Mesangial cell (primary cell): ENCODE measurements around a stretch of chr3.

DNA sequence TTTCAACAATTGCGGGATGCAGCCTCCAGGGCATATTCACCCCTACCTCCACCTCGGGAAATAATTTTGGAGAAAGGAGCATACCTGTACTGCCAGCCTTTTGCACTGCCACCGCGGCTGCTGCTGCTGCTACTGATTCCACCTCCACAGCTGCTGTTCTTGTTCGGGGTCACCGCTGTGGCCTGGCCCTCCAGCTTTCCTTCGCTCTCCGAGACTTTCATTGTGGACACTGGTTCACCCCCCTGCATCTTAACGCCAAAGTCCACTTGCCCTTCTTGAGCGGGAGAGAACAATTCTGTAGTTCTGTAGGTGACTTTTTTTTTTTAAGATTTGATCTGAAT is 774 bp downstream of the OSBPL11 start:
- RAMPAGE, long total RNA: no peak

DNA sequence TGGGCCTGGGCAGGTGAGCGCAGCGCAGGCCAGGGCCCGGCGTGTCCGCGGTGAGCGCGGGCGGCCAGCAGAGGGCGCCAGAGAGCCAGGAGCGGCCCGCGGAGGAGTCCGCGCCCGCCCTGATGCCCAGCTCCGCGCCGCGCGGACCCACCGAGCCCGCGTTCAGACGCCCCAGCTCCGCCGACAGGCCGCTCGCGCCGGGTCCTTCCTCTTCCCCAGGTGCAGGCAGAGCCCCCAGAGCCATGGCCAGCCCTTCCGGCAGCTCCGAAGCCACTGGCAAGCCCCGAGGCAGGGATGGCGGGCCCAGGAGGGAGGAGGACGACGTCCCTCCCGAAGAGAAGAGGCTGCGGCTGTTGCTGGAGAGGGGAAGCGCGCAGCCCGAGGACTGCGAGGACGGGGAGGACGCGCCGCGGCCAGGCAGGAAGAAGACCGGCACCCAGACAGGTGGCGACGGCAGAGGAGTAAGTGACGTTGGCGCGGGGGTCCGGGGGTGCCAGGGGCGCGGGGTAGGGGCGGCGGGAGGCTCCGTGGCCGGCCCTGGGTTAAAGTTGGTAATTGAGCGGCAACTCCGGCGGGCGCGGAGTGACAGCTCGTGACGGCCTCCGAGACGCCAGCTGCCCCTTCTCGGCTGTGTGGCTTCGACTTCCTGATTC is 171.2 kb upstream of the OSBPL11 start:
- RAMPAGE, long total RNA: no peak

GRCh38 chr3:125775752-125776345 is 180.6 kb upstream of the OSBPL11 start:
- RAMPAGE, long total RNA: no peak

GRCh38 chr3:125835935-125836670 is 132.9 kb upstream of the ROPN1B start:
- RAMPAGE, long total RNA: no peak

DNA sequence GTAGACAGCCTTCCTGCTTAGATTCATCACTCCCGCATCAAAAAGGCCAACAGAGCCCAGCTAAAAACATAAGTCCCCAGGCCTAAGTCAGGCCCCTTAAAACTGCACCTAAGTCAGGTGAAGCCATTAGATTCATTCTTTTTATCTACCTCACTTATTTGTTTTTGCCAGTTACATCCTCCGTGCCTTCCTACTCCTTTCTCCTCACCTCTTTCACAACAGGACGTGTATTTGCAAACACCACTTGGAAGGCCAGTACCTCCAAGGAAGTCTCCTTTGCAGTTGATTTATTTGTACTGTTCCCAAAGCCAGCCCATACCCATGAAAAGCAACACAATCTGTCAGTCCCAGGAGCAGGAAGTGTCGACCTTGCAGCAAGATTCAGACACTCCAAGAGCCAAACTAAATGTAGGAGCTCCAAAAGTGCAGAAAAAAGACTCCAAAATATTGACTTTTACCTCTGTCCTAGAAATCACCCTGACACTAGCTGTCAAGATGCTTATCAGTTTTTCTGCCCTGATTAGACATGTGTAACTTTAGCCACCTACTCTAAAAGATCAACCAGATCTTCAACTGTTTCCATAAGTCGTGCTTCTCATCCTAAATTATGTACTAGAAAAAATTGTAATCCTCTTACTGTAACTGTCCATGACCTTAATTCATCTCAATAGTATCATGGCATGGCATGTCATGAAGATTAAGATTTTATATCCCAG is 131.2 kb upstream of the ROPN1B start:
- RAMPAGE, long total RNA: no peak

DNA sequence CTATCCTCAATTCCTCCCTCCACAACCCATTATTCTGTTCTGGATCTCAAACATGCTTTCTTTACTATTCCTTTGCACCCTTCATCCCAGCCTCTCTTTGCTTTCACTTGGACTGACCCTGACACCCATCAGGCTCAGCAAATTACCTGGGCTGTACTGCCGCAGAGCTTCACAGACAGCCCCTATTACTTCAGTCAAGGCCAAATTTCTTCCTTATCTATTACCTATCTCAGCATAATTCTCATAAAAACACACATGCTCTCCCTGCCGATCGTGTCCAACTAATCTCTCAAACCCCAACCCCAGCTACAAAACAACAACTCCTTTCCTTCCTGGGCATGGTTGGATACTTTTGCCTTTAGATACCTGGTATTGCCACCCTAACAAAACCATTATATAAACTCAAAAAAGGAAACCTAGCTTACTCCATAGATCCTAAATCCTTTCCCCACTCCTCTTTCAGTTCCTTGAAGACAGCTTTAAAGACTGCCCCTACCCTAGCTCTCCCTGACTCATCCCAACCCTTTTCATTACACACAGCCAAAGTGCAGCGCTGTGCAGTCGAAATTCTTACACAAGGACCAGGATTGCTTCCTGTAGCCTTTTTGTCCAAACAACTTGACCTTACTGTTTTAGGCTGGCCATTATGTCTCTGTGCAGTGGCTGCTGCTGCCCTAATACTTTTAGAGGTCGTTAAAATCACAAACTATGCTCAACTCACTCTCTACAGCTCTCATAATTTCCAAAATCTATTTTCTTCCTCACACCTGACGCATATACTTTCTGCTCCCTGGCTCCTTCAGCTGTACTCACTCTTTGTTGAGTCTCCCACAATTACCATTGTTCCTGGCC is 102.0 kb upstream of the ROPN1B start:
- RAMPAGE, long total RNA: no peak

DNA sequence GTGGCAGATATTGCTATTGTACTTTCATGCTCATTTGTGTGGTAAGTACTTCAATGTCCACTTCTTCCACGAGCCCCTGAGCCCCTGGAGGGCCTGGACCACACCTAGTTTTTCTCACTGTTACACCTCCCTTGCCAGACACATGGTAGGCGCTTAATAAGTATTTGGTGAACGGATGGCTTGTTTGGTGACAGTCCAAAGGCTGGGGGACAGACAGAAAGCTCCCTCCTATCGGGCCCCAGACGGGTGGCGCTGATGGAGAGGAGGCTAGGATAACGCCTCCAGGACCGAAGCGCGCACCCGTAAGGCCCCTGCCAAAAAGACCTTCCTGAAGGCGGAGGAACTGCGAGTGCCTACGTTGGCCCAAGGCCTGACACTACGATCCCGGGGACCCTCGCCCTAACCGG is 53.8 kb upstream of the ROPN1B start:
- RAMPAGE, long total RNA: no peak

- RAMPAGE, long total RNA: no peak
These were observed 21.5 kb downstream of the ROPN1B start for GRCh38 chr3:125990226-125991174.

- RAMPAGE, long total RNA: no peak
These were observed 228 bp upstream of the KLF15 start for GRCh38 chr3:126357532-126357740.

DNA sequence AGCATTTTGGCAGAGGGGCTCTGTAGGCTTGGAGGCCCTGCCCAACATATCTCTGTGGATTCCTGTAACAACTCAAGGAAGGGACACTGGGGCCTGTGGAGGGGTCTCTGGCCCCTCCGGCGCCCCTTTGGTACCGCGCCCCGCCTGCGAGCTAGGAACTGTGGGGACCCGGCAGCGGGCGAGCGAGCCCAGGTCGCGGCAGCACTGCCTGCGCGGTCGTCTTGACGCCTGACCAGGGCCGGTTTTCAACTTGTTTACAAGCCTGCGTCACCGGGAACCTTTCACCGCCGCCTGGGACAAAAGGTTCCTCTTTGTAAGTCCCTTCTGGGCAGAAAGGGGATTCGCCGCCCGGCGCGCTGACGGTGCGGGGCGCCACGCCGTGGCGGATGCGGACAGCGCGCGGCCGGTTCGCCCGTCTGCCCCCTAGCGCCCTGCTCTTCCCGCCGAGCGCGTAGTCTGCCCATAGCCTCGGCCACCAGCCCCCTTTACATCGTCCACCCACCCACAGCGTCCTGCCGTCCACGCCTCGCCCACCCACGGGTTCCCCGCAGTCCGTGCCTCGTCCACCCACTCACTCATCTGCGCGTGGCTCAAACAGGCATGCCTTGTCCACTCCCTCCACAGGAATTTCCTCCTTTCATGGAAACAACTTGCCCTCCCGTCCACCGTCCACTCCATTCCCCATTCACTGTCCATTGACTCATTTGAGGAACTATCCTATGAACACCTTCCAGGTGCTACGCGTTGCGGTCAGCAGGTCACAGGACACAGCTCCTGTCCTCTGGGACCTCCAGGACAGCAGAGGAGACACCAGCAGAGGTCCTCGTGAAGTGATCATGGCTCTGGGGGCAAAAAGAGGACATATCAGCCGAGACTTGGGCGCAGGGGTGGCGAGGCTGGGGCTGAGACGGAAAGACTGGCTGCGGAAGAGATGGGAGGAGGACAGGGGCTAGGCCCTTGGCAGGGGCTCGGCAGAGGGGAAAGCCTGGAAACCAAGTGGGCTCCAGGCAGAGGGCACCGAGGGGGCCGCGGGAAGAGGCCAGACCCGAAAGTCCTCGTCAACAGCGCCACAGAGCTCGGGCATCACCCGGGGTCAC is 5.3 kb upstream of the CFAP100 start:
- RAMPAGE, long total RNA: no peak

GRCh38 chr3:126413563-126414061 is 18.9 kb downstream of the CFAP100 start:
- RAMPAGE, long total RNA: no peak

DNA sequence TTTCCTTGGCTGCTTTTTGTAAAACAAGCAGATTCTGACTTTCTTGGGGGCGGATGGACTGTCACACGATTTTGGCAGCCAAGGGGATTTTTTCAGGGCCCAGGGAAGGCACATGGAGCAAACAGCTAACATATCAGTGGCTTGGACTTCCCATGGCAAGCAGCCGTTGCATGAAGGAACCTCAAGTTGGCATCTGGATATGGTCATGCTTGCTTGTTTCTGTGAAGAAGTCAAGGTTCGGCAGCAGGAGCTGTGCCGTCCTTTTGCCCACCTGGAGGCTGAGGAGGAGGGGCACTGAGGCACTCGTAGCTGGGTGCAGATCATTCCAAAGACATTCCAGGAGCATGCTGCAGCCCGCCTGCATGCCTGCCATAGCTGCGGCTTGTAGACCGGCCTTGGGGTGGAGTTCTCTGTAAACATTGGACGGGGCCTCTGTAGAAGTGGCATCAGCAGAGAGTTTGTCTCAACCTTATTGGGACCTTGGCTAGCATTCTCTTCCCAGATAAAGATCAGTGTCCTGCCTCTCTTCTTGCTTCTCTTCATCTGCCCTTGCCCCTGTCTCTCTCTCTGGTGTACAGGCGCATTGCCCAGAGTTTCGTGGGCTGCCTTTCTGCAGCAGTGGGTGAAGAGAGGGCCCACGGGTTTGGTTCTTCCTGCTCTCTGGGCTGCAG is 49.2 kb downstream of the CHCHD6 start:
- RAMPAGE, long total RNA: no peak

- RAMPAGE, long total RNA: no peak
These were observed 74.2 kb upstream of the PLXNA1 start for GRCh38 chr3:126908540-126909289.

DNA sequence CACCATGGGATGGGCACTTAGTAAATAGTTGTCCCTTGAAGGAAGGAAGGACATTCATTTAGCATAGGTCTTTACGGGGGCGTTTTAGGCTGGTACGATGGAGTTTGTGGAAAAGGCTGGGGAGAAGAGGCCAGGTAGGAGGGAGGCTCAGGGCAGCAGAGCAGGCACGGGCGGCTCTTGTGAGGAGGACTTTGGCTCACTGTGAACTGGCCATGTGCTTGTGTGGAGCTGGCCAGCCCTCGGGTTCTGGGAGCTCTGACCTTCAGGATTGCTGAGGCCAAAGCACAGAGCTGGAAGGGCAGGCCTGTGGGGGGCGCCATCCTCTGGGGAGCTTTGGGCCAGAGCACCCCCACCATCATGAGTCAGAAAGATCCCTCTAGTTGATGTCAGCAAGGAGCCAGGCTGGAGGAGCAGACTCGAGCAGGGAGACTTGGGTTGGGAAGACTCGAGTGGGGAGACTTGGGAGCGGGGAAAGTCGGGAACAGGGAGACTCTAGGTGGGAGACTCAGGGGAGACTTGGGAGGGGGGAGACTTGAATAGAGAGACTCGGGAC is 37.8 kb upstream of the PLXNA1 start:
- RAMPAGE, long total RNA: no peak

GRCh38 chr3:126947426-126947915 is 35.4 kb upstream of the PLXNA1 start:
- RAMPAGE, long total RNA: no peak

DNA sequence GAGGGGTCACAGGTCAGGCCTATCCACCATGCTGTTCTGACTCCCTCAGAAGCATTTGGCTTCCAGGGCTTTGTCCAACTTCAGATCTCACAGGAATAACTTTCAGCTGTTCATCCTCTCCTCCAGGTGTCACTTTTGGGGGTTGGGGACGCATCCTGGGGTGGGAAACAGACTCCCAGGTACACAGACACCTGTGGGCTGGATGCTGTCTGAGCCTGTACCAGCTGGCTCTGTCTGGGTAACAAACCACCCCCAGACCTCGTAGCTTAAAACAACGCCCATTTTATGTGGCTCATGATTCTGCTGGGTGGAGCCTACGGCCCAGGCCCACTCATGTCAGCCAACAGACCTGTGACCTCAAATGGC is 21.3 kb upstream of the PLXNA1 start:
- RAMPAGE, long total RNA: no peak

DNA sequence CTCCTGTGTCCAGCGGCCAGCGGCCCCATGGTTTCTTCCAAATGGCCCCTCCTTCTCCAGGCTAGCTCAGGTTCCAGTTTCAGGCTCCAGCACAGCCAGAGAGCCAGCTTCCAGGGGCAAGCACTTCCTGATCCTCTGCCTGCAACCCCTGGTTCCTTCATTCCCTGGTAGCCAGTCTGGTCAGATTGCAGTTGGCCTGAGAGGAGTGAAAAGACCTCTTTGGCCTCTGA is 21.0 kb upstream of the PLXNA1 start:
- RAMPAGE, long total RNA: no peak

DNA sequence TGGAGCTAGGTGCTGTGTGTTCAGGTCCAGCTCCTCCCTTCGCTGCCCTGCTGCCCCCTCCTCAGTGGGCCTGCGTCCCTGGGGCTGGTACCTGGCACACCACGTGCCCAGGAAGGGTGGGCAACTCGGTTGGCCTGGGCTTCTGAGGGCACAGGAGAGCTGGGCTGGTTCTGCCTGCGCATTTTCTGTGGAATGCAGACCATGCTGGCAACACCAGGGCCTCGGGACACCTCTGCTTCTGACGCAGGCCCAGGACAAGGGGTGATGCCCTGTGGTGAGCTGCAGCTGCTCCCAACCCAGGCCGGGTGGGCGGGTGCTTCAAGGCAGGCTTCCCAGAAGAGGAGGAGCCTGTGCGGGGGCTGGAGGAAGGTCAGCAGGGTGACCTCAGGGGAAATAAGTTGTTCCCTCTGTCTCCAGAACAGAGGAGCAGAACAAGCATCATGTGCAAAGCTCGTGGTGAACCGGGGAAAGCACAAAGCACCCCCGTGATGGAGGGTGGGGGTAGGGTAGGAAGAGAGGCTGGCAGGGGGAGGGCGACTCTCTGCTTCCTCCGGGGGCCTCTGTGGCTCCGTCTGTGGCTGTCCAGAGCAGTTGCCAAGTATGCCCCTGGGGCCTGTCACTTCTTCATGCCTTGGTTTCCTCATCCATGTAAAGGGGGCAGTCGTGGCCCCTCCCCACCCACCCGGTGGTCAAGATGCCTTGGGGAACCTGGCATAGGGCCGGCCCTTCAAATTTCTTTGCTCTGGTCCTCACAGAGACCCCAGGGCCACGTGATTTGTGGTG is 10.9 kb upstream of the PLXNA1 start:
- RAMPAGE, long total RNA: no peak

GRCh38 chr3:127037122-127038061 is 54.5 kb downstream of the PLXNA1 start:
- RAMPAGE, long total RNA: no peak

- RAMPAGE, long total RNA: no peak
These were observed 31.1 kb downstream of the PRR23E start for GRCh38 chr3:127223962-127224549.